Thoracic aorta (tissue), 1 donor: ENCODE measurements around a stretch of chr7.

- RAMPAGE, long total RNA, result no peak
Measured at GRCh38 chr7:113142818-113143151, 24.4 kb upstream of the SMIM30 start.

- RAMPAGE, long total RNA, result no peak
Measured at GRCh38 chr7:114048354-114048704, 129.5 kb upstream of the PPP1R3A start.

GRCh38 chr7:114084150-114084985 is 165.6 kb upstream of the PPP1R3A start:
- RAMPAGE, long total RNA, result no peak

DNA sequence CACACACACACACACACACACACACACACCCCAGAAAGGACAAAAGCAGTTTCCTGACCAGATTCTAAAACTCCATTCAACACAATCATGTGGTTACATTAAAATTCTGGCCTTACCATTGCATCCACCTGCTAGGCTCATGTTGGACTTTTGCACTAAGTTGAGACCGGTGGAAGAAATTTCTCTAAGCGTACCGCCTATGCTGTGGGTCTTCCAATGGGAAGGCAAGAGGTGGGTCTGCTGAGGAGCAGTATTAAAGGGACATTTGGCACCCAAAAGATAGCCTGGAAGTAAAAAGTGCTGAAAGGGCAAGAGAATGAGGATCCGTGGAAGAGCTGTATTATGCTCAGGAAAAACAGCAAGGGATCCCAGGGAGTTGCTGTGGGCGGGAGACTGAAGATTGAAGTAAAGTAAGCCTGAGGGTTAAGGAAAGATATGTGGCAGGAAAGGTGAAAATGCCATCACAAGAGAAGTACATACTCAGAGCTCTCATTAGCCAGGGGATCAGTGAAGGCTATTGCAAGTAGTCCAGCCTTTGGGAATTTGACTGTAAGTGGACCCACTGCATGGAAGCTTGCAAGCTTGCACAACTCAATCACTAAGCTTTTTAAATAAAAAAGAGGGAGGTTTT is 5.2 kb downstream of the FOXP2 start:
- RAMPAGE, long total RNA, result no peak

- RAMPAGE, long total RNA, result no peak
Measured at GRCh38 chr7:116408594-116408921, 91.0 kb upstream of the CAV2 start.

DNA sequence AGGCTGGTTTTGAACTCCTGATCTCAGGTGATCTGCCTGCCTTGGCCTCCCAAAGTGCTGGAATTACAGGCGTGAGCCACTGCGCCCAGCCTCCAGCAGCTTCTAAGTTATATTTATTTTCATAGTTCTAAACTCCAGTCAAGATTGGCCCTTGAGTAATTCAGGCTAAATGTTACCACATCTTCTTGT is 49.1 kb upstream of the CAPZA2 start:
- RAMPAGE, long total RNA, result no peak

DNA sequence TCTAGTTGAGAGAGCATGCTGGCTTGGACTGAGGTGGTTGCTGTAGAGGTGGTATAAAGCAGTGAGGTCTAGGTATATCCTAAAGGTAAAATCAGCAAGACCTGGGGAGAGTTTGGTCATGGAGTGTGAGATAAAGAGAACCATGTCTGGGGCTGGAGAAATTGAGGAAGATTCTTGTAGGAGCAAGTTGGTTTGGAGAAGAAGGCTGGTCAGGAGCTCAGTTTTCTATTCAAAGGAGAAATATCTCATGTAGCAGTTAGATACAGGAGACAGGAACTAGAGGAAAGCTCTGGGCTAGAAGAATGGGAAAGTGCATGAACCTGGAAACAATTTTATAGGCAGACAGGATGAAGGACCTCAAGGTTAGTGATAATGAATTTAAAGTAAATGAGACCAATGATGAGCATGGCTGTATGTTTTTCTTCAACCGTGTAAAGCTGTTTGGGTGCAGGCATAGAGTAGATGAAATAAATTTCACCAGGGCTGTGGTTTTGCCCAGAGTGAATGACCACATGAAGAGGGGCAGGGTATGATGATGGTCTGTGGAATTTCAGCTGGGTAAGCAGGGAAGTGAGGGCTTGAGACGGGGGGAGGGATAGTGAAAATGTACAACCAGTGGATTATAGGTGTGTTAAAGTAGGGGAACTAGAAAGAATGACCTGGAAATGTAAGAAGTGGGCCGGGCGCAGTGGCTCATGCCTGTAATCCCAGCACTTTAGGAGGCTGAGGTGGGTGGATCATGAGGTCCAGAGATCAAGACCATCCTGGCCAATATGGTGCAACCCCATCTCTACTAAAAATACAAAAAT is 32.7 kb upstream of the ST7 start:
- RAMPAGE, long total RNA, result no peak

DNA sequence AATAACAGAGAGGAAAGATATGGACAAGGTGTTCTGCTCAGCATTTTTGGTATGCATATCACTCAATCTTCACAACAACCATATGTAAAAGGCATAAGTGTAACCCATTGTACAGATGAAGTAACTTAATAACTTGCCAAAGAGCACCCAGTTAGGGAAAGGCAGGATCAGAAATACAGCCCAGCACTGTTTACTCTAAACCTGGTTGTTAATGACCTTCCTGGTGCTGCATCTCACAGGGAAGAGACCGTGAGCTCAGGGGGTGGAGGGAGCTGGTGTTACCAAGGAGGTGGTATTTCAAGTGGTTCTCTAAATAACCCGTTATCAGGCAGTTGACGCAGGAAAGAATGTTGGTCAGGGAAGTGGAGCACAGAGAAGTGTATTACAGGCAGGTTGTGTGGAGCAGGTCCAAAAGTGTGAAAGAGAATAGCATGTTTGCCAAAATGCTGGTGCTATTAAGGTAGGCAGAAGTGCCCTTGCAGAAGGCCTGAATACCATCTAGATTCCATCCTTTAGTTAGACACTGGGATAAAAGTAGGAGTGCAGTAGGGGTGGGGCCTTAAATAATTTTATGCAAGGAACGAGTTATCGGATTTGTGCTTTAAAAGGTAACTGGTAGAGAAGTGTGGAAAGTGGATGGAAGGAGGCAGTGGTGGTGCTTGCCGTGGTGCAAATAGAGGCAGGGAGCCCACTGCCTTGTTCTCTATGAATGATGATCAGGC is 4.3 kb upstream of the ST7 start:
- RAMPAGE, long total RNA, result no peak

GRCh38 chr7:116951403-116952103 is 1.7 kb upstream of the ST7 start:
- RAMPAGE, long total RNA, result no peak

DNA sequence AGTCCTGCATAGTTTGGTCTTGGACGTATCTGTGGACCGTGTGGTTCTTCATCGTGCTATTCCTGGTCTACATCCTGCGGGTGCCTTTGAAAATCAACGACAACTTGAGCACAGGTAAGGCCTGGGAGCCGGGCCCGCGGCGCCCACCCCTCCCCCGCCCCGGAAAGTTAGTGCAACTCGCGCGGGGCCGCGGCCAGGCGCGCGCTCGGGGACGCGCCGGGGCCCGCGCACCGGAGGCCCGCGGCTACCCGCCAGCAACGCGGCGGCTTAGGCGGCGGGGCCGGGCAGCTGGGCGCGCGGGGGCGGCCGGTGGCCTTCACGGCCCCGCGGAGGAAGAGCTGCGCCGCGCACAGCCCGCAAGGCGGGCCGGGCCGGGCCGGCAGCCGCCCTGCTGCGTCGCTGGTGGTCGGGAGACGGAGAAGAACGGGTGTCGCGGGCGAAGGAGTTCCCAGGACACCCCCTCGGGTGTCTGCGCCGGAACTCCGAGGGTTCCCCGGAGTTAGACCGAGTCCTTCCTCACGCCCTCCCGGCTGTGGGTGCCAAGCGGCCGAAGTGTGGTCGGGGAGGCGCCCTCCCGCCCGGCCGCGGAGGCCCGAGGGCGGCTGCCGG is 381 bp downstream of the ST7 start:
- RAMPAGE, long total RNA, result no peak

GRCh38 chr7:117112615-117113376 is 159.5 kb downstream of the ST7 start:
- RAMPAGE, long total RNA, result no peak

DNA sequence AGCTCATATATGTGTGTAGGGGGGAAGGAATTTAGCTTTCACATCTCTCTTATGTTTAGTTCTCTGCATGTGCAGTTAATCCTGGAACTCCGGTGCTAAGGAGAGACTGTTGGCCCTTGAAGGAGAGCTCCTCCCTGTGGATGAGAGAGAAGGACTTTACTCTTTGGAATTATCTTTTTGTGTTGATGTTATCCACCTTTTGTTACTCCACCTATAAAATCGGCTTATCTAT is 1.2 kb downstream of the CFTR start:
- RAMPAGE, long total RNA, result no peak

- RAMPAGE, long total RNA, result no peak
Measured at GRCh38 chr7:117771804-117772136, 101.5 kb downstream of the CTTNBP2 start.

DNA sequence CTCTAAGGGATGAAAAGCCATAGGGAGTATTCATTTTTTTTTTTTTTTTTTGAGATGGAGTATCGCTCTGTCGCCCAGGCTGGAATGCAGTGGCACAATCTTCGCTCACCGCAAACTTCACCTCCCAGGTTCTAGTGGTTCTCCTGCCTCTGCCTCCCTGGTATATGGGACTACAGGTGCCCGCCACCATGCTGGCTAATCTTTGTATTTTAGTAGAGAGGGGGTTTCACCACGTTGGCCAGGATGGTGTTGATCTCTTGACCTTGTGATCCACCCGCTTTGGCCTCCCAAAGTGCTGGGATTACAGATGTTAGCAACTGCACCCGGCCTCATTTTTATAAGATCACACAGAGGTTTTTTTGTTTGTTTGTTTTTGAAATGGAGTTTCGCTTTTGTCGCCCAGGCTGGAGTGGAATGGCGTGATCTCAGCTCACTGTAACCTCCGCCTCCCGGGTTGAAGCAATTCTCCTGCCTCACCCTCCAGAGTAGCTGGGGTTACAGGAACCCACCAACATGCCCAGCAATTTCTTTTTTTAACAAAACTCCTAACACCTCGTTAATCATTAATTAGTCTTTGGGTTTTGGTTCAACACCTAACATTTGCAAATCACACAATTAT is 1.6 kb upstream of the LSM8 start:
- RAMPAGE, long total RNA, result no peak

- RAMPAGE, long total RNA, result no peak
Measured at GRCh38 chr7:119950348-119951128, 322.4 kb upstream of the KCND2 start.

- RAMPAGE, long total RNA, result no peak
Measured at GRCh38 chr7:120987501-120988170, 875 bp upstream of the CPED1 start.

DNA sequence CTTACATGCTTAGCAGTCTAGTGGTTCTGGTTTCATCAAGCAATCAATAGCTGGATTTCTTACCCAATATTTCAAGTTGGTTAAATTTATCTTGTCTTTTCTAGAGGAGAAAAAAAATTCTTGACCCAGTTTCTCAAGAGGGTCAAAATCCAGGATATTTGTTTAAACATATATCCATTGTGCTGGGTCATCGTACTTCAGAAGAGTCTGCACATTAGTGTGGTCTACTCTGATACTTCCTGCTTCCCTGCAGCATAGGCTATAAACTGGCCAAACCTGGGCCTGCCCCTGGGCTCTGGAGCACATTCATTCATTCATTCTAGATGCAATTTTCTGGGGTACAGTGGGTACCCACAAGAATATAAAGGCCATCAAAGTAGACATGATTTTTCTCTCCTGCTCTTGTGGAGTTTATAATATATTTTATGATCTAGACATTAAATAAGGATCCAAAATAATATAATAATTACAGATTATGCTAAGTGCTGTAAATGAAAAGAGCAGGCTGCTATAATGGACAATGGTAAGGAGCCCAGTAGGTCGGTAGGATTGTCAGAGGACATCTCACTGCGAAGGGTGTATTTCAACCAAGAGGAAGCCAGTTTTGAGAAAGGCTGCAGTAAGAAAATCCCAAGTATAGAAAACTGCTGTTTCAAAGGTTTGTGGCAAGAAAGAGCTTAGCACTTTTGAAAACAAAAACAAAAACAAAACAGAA is 141.9 kb upstream of the WNT16 start:
- RAMPAGE, long total RNA, result no peak

DNA sequence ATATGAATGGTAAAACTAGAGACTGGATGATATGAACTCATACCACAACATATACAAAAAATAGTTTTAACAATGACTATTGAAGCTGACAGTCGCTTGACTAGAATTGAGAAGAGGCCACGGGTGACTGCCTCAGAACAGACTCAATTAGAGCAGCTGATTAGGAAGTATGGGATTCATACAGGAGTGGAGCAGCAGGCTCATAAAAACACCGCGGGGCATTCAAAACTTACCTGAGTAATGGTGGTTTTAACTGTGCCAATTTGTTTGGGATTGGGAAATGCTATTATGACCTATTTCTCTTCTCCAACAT is 2.1 kb downstream of the CADPS2 start:
- RAMPAGE, long total RNA, result no peak

DNA sequence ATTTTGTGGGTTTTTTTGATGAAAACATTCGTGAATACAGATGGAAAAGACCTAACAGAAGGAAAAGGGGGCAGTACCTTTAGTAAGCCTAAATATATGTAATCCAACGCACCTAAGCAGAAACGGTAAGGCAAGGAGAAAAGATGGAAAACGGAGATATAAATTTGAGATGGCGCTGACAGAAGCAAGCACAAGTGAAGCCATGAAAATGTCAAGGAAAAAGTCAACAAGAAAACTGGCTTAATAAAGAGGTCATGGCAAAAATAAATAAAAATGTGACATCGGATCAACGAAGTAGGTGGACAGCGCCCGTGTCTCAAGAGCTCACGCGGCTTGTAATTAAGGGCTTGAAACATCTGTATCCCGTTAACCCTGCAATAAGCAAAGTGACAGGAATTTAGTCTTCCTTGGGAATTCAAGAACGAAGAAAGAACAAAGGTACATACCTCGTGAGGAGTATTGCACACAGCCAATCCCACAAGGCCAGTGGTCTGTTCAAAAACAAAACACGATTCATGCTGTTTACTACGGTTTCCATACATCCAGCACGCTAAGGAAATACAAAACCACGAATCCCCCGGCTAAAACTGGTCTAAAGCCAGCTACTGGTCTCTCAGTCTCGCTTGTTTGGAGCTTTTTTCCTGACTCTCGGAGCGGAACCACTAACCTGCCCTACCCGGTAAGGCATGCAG is 514 bp downstream of the NDUFA5 start:
- RAMPAGE, long total RNA, result no peak

DNA sequence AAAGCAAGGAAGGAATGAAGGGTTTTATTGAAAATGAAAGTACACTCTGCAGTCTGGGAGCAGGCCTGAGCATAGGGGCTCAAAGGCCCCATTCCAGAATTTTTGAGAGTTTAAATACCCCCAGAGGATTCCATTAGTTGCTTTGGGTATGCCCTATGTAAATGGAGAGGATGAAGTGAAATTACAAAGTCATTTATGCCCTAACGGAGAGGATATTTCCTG is 247.8 kb downstream of the GPR37 start:
- RAMPAGE, long total RNA, result no peak